ENCODE results near the gene JAK1.

DNA sequence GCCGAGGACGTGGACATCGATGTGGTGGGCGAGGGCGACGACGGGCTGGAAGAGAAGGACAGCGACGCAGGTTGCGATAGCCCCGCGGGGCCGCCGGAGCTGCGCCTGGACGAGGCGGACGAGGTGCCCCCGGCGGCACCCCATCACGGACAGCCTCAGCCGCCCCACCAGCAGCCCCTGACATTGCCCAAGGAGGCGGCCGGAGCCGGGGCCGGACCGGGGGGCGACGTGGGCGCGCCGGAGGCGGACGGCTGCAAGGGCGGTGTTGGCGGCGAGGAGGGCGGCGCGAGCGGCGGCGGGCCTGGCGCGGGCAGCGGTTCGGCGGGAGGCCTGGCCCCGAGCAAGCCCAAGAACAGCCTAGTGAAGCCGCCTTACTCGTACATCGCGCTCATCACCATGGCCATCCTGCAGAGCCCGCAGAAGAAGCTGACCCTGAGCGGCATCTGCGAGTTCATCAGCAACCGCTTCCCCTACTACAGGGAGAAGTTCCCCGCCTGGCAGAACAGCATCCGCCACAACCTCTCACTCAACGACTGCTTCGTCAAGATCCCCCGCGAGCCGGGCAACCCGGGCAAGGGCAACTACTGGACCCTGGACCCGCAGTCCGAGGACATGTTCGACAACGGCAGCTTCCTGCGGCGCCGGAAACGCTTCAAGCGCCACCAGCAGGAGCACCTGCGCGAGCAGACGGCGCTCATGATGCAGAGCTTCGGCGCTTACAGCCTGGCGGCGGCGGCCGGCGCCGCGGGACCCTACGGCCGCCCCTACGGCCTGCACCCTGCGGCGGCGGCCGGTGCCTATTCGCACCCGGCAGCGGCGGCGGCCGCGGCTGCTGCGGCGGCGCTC is 972 bp downstream of the FOXD3 start:
- PRO-cap, 2 experiments: no peak in any of the 2 experiments

DNA sequence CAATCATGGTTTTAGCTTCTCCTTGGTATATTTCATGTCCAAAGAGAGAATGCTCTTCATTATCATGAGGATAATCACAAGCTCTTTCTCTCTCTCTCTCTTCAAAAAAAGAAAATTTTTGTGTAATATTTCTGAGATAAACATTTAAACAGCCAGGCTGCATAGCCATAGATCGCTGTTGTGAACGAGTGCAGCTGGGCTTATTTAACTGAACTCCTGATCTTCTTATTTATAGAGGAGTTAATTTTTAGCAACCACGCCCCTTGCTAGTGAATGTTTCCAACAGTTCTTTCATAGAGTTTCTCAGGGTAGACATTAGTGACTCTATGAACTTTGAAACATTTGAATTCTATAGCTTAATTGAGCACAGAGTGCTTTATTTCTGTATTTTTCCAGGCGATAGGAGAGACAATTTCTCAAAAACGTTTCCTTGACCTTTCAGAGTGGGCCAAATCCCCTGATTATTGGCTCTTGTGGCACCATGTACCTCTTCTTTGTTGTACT is 48.0 kb downstream of the PGM1 start:
- PRO-cap, 2 experiments: peak in 2 of 2 experiments; most common plus-strand start position 294 of the sequence (in 1); most common minus-strand start position 180 of the sequence (in 2)

- PRO-cap, 2 experiments: no peak in any of the 2 experiments
Measured at GRCh38 chr1:63661925-63662645, 68.9 kb downstream of the PGM1 start.

- PRO-cap, 2 experiments: no peak in any of the 2 experiments
Measured at GRCh38 chr1:63731569-63732263, 42.1 kb upstream of the ROR1 start.

GRCh38 chr1:63893969-63894631 is 120.3 kb downstream of the ROR1 start:
- PRO-cap, 2 experiments: no peak in any of the 2 experiments

GRCh38 chr1:64098504-64098982 is 104.9 kb upstream of the UBE2U start:
- PRO-cap, 2 experiments: no peak in any of the 2 experiments

DNA sequence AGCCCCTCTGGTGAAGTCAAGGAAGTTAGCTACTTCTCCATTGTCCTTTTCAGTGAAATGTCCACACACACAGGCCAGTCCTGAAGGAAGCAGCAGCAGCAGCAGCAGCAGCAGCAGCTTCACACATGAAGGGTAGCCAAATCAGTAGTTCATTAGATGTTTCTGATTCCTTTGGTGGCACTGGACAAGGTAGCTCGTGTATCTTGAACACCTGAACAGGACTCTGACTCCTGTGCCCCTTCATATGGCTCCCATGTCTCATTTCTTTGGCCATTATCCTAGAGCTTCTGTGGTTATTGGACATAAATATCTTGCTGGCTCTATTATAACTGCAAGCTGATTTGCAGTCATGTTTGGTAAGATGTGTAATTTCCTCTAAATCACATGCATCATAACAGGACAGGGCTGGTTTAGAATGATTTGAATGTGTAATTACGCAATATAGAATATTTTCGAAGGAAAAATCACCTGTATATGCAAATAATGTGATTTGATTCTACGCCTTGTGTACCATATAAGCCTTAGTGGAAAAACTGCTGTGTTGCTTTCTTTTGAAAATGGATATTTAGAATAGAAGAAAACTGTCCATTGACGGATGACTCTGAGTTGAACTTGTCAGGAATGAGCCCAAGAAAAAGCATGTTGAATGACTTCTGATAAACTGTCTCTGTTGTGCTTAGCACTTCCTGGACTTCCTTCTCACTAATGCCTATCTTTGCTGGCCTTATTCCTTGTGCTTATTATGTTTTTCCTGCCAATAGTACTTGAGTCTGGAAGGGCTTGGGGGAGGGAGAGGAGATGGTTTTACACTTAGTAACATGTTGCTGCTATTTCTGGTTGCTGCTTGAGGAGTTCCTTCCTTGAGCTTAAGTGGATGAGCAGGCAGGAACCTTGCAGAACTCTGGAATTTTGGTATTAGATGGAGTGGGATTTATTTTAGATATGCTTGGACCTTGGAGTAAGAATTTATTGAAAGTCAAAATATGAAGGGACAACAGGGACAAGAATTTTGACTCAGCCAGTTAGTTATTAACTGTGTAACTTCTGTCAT is 6.4 kb downstream of the CACHD1 start:
- PRO-cap, 2 experiments: no peak in any of the 2 experiments

DNA sequence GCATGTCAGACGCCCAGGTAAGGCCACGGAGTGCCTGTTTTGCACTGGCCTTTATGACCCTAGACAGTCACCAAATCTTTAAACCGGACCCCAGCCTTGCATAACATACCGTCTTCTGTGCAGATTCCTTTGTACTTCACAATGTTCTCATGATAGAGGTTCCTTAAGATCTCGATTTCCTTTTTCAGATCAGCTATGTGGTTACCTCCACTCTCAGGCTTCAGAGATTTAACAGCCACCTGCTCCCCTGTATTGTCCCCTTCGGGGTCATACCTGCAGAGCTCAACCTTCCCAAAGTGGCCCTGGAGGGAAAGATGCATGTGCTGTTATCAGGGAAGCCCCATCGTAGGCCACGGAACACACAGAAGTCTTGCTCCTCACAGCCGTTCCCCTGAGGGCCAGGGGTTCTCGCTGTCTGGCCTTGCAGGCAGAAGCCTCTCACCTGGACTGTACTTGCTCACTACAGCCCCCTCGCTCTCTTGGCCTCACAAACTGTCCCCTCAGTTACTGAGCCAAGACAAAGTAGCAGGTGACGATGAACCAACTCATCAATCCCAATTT is 94.7 kb downstream of the RAVER2 start:
- PRO-cap, 2 experiments: no peak in any of the 2 experiments

GRCh38 chr1:64875997-64876605 is 90.2 kb downstream of the JAK1 start:
- PRO-cap, 2 experiments: no peak in any of the 2 experiments

- PRO-cap, 2 experiments: no peak in any of the 2 experiments
Measured at GRCh38 chr1:64878824-64879281, 87.5 kb downstream of the JAK1 start.

DNA sequence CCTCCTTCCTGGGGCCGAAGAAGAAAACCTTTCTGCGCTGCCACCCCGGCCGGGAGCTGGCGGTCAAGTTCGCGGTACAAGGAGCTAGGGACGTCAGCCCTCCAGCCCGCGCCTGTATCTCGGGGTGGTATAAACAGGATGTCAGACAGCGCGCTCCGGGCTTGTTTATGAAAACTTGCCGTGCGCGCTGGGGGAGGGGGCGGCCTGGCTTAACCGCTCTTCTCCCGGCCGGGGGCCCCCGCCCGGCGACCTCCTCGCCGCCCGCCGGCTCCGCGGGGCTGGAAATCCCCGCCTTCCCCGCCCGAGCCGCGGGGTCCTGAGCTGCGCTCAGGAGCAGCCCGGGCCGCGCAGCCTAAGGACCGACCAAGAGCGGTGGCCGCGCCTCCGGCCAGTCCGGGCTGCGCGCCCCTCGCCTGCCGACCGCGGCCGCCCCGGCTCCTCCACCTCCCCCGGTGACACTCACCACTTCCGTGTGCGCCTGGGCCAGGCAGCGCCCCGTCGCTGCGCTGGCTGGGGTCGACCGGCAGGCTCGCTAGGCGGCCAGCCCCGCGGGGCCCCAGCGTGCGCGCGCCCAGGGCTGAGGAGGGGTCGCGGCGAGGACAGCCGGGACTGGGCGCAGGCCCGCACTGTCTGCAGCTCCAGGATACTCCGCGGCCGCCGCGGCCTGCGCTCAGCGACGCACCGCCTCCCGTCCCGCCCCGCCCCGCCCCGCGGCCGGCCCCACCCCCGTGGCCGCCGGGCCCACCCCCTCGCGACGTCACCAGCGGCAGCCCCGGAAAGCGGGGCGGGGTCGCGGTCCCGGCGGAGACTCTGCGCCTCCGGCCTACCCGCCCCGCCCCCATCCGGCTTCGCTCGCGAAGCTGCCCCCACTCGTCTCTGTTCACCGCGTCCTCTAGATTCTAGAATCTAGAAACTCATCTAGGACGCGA is at the start of gene JAK1:
JAK1 (minus strand) TSS at position 680 of the 929 bp plus-strand sequence.
- PRO-cap, 2 experiments: peak in 2 of 2 experiments; most common plus-strand start position 769 of the sequence (in 1); most common minus-strand start position 645 of the sequence (in 2)

DNA sequence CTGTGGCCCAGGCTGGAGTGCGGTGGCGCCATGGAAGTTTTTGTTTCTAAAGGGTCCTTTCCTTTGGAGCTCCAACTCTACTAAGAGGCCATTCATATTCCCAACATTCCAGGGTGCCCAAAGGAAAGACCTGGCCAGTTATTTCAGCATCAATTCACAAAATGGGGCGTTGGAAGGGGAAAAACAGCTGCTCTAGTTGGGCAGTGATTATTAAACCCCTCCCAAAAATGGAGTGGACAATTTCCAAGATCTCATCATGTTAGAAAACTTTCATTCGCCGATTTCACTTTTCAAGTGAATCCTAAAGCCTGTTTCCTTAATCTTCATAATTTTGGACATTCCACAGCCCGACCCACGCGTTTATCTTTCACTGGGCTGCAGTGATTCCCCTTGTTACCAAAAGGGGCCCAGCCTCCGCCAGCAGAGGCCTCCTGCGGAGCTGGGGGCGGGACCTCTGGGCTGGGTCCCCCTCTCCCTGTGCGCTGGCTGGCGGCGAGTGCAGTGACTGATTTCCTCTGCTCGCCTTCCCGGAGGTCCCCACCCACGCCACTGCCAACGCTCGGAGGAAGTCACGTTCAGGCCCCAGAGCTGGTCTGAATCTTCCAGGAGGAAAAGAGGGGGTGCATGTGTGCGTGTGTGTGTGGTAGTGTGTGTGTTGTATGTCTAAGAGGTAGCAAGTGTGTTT is 34.7 kb upstream of the JAK1 start:
- PRO-cap, 2 experiments: no peak in any of the 2 experiments

- PRO-cap, 2 experiments: peak in 2 of 2 experiments; most common plus-strand start chr1:65003179 (in 2); most common minus-strand start chr1:65003078 (in 2)
Measured at GRCh38 chr1:65003011-65003639, 36.8 kb upstream of the JAK1 start.

DNA sequence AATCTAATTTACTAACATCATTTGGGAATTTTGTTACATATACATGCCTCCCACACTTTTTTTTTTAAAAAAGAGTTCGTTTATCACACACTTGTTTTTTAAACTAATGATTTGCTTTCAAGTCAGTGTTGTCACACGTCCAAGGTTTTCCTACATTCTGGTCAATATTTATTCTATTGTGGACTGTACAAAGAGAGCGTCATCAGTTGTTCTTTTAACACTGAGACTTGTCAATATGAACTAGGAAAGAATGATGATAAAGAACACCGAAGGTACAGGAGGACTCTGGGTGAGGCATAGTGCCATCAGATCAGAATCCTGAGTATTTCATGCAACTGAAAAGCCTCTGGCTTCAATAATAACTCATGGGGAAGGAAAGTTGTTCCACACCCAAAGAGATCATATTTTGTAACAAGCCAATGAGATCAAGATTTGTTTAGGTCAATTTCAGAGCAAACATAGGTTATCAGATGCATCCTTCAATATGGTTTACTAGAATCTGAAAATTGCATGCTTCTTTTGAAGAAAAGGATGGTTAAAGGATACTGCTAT is 63.9 kb downstream of the LEPR start:
- PRO-cap, 2 experiments: peak in 1 of 2 experiments; most common plus-strand start position 256 of the sequence (in 1)

DNA sequence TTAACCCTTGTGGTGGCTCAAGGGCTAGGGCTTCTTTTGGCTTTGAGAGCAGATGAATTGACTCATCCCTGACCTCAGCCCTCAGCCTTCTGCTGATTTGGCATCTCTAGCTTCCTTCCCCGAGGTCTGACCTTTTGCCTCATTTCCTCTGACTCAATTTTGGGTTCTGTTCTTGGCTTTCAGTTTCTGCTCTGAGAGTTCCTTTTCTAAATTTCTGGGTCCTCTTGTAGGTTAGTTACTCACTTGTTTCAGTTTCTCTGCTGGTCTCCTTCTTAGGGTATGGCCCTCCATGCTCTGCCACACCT is 19.3 kb downstream of the PDE4B start:
- PRO-cap, 2 experiments: no peak in any of the 2 experiments

GRCh38 chr1:66176693-66177329 is 357.1 kb upstream of the SGIP1 start:
- PRO-cap, 2 experiments: peak in 2 of 2 experiments; most common plus-strand start chr1:66177046 (in 1); most common minus-strand start chr1:66176924 (in 1)

GRCh38 chr1:66251695-66252219 is 282.2 kb upstream of the SGIP1 start:
- PRO-cap, 2 experiments: no peak in any of the 2 experiments

DNA sequence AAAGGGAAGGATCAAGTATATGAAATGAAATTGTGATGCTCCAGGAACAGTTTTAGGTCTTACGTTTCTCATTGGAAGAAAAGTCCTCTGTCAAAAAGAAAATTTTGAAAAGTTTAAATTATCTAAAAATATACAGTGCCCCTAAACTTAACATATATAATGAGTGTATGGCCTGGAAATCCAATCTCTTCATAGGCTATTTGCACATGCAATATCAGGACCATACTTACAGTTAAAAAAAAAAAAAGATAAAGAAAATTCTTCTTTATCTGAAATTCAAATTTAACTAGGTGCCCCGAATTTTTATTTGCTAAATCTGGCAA is 185.6 kb upstream of the SGIP1 start:
- PRO-cap, 2 experiments: no peak in any of the 2 experiments

DNA sequence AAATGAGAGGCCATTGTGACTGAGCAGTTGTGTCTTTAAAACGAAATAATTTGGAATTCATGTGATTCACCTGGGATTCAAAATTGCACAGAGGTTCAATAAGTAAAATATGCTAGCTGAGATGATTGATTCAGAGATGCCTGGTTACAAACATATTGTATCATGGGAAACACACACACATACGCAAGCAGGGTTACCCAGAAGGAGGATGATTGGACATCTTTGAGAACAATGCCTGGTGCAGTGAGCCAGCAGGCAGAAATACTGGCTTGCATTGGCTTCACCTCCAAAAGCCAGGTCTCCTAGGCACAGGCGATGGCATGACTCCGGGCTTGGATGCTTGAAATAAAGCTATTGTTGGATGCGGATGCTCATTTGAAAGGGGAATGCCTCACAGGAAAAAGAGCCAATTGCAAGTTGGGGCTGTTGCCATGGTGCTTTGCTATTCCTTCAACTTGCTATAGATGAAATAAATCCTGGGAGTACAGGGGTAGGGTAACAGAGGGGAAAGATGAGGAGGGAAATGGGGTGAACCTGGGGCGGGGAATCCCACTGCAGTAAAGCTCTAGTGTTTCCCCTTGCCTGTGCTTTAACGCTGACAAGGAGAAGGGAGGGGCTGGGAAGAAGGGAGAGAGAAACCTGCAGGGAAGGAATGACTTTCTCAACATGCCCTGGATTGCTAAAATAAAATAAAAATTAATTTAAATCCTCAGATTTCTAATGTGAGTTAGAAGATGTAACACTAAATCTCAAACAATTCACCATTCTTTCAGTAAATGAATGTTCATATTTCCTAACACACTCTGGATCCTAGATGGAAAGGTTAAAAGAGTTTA is 180.6 kb upstream of the SGIP1 start:
- PRO-cap, 2 experiments: no peak in any of the 2 experiments

- PRO-cap, 2 experiments: no peak in any of the 2 experiments
Measured at GRCh38 chr1:66373157-66373672, 160.7 kb upstream of the SGIP1 start.